Metastatic Liver Carcinoma in the Adrenal Gland (tissue), 2 donors: ENCODE data around the gene LSAMP.

GRCh38 chr3:114057324-114057808, 829 bp downstream of the QTRT2 start:
- PRO-cap, 2 experiments: no peak in any of the 2 experiments

- PRO-cap, 2 experiments: no peak in any of the 2 experiments
Measured at GRCh38 chr3:114059914-114060385, 3.4 kb downstream of the QTRT2 start.

DNA sequence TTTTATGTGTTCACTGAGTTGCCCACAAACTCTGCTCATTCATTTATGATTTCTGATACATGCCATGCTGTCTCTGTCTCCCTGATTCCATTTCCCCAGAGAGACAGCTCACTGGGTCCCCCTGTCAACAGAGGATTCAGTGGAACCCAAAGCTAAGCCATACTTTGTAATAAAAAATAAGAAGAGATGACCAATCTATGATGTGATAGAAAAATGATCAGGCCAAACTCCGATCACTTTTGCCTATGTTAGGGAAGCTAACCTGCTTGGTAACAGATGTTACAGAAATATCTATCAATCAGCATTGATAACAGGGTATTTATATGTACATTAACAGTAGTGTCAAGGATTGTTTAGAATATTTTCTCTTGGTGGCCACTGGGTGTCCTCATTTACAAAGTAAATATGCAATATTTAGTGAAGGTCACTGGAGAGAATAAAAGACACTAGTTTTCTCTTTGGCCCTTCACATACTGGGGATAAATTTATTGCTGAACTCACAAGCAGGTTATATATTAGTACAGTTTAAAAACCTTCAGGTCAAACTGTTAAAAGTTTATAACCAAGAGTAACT, 68.9 kb downstream of the TIGIT start:
- PRO-cap, 2 experiments: no peak in any of the 2 experiments

GRCh38 chr3:114404816-114405218, 111.0 kb downstream of the TIGIT start:
- PRO-cap, 2 experiments: no peak in any of the 2 experiments

DNA sequence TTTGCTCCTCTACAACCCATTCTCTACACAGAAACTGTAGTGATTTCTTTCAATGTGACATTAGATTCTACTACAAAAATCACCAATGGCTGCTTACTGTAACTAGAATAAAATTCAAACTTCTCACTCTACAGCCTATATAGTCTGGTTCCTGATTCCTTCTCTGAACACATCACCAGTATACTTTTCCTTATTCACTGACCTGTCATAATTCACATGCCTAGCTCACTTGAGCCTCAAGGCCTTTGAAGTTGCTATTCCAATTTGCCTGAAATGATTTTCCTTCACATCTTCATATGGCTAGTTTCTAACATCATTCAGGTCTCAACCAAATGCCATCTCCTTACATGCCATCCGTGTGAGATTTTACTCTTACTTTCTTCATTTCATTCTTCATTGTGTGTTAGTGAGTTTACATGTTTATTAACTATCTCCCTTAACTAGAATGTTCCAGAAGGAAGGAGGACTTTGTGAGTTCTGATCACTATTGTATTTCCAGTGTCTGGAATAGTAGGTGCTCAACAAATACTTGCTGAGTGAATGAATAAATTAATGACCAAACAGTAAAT, 264.9 kb downstream of the TIGIT start:
- PRO-cap, 2 experiments: no peak in any of the 2 experiments

GRCh38 chr3:114571274-114571808, 277.5 kb downstream of the TIGIT start:
- PRO-cap, 2 experiments: no peak in any of the 2 experiments

DNA sequence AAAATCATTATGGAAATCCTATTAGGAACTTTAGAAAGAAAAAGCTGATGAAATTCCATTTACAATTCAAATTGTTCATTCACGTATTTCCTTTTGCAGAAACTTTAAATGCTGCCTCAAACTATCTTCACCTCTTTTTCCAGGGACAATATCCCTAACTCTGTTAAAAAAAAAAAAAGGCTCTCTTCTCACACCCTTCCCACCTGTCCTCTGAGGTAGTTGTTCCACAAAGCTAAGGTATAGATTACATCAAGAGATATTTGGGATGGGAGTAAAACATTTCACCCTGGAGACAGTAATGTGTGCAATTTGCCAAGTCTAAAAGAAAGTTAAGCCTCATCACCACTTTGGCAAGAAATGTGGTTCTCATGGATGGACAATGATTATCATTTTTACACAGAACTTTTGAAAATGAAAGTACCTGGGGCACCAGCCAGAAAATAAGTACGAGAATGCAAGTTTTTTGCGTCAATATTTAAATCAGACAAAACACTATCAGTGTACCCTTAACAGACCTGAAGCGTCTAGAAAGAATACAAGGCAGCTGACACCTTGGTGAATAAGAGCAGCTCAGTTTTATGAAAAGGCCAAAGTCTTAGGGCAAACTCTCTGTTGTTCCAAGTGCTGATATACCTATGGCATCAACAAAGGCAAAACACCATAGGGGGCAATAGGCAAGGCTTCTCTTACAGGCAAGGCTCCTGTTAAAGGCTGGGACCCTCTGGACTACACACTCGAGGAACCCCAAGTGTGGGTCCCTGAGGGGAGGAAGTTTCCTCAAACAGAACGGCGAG, 290.7 kb downstream of the TIGIT start:
- PRO-cap, 2 experiments: no peak in any of the 2 experiments

- PRO-cap, 2 experiments: no peak in any of the 2 experiments
Measured at GRCh38 chr3:114709002-114709568, 415.3 kb downstream of the TIGIT start.

GRCh38 chr3:114774867-114775429, 372.1 kb downstream of the ZBTB20 start:
- PRO-cap, 2 experiments: no peak in any of the 2 experiments

DNA sequence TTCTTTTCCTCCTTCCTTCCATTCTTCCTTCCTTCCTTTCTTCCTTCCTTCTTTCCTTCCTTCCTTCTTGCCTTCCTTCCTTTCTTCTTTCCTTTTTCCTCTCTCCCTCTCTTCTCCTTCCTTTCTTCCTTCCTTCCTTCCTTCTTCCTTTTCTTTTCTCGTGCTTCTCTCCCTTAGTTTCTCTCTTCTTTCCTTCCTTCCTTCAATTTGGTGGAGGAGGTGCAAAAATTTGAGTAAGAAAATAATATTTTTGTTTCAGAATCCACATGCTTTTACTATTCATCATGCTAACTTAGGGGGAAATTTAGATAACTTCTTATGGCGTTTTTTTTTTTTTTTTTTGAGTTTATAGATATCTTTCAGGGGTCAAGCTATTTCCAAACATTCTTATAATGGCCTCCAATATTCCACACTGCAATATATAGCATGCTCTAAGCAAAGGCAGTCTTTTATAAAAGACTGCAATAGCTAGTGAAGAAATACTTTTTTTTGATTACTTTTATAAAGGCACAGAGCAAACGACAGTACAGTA, 287.8 kb downstream of the ZBTB20 start:
- PRO-cap, 2 experiments: no peak in any of the 2 experiments

GRCh38 chr3:114984127-114984747, 162.9 kb downstream of the ZBTB20 start:
- PRO-cap, 2 experiments: no peak in any of the 2 experiments

GRCh38 chr3:115100010-115100605, 47.0 kb downstream of the ZBTB20 start:
- PRO-cap, 2 experiments: peak in 1 of 2 experiments; most common minus-strand start chr3:115100534 (in 1)

GRCh38 chr3:115254783-115255328, 107.8 kb upstream of the ZBTB20 start:
- PRO-cap, 2 experiments: no peak in any of the 2 experiments

DNA sequence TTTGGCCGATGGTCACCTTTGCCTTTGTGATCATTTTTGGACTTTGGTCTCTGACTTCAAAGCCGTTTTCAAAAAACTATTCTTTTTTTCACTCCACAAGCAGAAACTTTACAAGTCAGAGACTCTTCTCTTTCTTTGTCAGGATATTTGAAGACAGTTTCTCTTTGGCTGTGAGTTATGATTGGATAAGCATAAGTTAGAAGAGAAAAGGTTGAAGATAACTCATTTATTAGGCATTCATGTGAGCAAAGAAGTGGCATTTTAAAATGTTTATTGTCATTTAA, 83.3 kb downstream of the GAP43 start:
- PRO-cap, 2 experiments: no peak in any of the 2 experiments

- PRO-cap, 2 experiments: peak in 2 of 2 experiments; most common plus-strand start chr3:115784880 (in 2)
Measured at GRCh38 chr3:115784813-115784975, 161.4 kb downstream of the GAP43 start.

DNA sequence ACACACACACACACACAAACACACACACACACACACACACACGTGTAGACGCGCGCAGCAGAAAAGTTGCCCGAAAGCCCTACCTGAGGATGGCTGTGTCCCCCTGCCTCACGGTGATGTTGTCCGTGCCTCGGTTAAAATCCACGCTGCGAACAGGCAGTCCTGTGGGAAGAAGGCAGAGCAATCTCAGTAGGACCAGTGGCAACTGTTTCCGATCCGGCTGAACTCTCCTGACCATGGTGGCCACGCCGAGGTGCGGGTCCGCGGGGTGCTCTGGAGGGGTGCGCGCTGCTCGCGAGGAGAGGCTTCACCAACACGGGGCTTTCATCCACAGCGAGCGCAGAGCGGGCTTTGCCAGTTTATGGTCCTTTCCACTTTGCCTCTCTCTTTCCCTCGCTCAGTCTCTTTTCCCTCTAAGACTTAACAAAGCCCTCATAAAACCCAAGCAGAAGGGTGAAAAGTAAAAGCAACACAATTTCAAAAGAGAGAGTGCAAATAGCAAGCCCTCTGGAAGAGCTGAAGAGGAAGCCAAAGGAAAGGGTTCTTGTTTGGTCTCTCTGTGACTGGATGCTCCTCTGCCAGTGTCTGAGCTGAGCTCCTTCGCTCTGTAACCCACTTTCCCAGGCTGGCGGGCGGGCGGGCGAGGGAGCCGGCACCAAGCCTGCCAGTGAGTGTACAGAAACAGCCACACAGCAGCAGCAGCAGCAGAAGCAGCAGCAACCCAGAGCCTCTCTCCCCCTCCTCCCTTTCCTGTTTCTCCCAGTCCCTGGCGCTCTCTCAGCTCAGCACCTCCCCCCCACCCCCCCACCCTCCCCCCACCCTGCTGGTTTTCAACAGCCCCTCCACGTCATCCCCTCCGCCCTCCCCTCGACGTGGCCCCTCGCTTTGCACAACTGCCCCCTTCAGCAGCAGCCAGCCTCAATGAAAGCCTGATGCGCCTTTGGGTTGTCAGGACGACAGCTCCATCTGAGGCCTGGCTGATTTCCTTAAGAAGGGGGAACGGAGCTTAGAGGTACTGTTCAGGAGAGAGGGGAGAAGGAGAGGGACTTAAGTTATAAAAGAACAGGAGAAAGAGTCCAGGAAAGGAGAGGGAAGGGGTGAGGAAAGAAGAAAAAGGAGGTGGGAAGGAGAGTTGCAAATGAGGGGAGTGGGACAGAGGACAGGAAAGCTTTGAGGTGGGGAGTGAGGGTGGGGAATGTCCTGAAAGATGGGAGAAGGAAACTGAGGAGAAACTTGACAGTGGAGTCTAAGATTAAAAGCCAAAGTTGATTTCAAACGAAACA, at the start of gene LSAMP:
TSS of gene LSAMP (minus strand) at position 694 of the 1,283 bp plus-strand sequence.
- PRO-cap, 2 experiments: no peak in any of the 2 experiments

GRCh38 chr3:116563384-116563803, 118.1 kb upstream of the LSAMP start:
- PRO-cap, 2 experiments: no peak in any of the 2 experiments

DNA sequence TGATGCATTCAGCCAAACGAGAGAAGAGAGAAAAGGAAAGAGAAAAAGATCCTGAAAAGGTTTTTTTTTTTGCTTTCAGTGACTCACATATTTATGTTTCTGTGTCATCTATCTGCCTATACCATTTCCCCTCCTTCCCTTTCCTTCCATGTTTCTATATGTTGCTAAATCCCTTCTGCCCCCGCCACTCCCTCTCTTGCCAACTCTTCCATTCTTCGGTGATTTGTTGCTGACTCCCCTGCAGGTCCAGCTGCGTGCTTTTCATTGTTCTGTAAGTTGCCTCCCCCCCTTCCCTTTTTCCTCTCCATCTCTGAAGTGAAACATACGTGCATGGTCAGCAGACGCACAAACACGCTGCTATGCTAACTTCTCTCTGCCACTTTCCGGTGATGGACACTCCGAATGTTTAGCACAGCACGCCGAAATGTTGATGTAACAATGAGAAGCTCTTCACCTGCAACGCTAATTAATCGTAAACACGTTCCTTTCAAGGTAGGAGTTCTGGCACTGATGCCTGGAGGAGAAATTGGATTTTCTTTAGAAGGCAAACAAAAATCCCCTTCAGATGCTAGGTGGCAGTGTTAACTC, 418.8 kb upstream of the LSAMP start:
- PRO-cap, 2 experiments: no peak in any of the 2 experiments

- PRO-cap, 2 experiments: no peak in any of the 2 experiments
Measured at GRCh38 chr3:117427544-117427840, 982.2 kb upstream of the LSAMP start.

DNA sequence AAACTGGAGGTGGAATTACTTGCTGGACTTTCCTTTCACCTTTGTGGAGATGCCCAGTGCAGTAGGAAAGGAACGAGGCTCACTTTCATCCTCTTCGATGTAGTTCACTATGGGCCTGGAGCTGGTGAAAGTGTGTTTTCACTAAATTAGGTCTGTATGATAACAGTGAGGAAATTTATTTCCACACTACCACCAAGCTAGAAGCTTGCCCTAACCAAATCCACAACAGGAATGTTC, 1036.3 kb upstream of the LSAMP start:
- PRO-cap, 2 experiments: no peak in any of the 2 experiments